Heart (tissue), 3 donors: ENCODE measurements around the gene CPN2.

- RAMPAGE, long total RNA, 2 experiments: no peak in any of the 2 experiments
Measured at GRCh38 chr3:194313589-194313993, 37.5 kb downstream of the CPN2 start.

DNA sequence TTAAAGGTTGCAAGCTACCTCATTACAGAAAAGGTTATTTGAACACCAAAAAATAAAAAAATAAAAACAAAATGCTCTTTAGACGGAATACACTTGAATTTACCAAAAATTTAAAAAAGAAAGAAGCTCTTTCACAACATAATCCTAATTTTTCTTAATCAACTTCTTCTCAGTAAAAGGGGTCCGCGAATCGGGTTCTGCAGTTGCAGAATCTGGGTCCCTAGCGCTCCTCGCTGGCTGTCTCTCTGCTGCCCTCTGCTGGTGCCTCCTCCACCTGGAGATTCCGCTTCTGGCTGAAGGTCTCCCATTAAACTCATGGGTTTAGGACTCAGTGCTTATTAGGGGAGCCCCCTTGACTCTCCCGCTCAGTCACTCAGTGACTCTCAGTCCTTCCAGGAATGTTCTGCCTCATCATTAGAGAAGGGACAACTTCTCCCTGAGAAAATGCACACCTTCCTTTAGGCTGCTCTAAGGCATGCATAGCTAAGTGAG lies 7.2 kb downstream of the CPN2 start:
- RAMPAGE, long total RNA, 2 experiments: no peak in any of the 2 experiments

GRCh38 chr3:194351026-194351896 lies at the start of gene CPN2:
TSS of gene CPN2 (minus strand) at chr3:194351328.
- RAMPAGE, long total RNA, 2 experiments: no peak in any of the 2 experiments

GRCh38 chr3:194404094-194404733 lies 5.1 kb upstream of the GP5 start:
- RAMPAGE, long total RNA, 2 experiments: no peak in any of the 2 experiments

DNA sequence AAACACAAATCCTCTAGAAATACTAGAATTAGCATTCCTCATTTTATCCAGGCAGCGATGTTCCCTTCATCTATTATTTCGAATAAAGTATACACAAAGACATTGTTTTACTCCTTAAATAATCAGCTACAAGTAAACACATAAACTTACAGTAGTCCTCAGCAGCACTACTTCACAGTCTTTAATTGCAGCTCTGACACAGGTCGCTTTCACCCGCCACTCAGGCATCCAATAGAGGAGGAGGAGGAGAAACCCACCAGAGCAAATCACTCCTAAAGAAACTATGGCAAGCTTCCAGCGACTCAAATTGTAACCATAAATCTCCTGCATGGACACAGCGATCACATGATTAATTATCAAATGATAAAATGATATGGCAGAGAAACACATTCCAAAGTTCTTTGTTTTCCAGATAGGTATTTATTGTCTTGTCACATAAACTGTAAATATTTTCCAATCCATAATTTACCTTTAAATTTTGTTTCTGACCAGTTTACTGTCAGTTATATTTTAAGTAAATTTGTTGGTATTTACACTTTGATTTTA lies 26.2 kb downstream of the ATP13A3 start:
- RAMPAGE, long total RNA, 2 experiments: no peak in any of the 2 experiments

DNA sequence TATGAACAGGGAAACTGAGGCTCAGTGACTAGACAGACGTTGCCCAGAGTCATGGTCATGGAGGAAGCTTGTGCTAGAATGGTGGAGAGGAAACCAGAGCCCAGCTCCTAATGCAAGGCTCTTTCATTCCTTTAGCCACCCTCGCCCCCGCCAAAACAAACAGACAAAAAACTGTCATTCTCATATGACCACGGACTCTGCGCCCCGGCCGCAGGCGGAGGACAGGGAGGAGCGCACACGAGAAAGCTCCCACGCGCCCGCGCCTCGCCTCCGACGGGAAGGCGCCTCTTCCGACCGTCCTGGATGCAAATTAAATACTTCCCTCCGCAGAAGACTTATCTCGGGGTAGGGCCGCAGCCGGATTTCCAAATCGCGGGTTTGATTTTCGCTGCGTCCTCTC lies 519 bp upstream of the ATP13A3 start:
- RAMPAGE, long total RNA, 2 experiments: no peak in any of the 2 experiments

DNA sequence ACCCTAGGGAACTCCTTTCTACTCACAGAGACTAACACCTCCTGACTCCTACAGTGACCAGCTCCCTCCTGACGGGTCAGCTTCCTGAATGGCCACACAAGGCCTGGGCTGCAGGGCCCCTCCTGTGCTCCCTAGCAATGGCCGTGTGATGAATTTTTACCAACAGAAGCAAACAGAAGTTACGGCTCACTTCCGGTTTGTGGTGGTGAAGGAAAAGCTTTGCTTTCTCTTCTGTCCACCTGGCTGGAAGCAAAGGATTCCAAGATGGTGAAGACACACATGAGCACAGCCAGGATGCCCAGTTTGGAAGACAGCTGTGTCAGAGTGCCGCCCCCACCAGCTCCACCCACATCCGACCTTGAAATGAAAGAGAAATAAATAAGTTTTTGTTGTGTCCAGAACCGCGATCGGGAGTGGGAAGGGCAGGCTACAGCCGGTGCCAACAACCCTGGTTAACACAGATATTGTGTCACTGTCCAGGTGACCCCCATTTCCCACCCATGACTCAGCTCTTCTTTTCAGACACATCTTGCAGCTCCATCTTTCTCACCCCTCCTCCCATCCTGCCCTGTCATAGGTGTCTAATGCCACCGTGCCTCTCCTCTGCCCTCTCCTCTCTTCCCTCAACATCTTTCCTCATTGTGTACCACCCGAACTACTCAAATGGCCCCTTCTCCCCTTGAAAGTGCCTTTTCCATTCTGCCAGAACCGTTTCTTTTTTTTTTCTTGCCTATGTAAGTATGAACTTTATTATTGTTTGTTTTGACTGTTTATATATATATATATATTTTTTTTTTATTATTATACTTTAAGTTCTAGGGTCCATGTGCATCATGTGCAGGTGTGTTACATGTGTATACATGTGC lies 69.8 kb upstream of the ATP13A3 start:
- RAMPAGE, long total RNA, 2 experiments: no peak in any of the 2 experiments

DNA sequence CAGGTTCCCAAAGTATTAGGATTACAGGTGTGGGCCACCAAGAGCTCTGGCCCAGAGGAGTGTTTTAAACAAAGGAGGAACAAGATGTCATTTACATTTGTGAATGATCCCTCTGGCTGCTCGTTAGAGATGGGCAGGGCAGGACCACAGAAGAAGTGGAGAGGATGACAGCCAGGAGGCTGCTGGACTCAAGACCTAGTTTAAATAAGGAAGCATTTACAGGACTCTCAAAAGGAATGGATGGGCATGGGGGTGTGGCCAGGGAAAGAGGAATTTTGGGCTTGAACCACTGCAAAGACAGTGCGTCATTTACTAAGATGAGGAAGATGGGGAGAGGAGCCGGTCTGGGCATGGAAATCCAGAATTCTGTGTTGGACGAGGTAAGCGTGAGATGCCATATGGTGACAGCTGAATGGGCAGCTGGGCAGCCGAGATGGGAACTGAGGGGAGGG lies 24.4 kb downstream of the TMEM44 start:
- RAMPAGE, long total RNA, 2 experiments: no peak in any of the 2 experiments

GRCh38 chr3:194639121-194639720 lies 6.0 kb upstream of the TMEM44 start:
- RAMPAGE, long total RNA, 2 experiments: no peak in any of the 2 experiments

DNA sequence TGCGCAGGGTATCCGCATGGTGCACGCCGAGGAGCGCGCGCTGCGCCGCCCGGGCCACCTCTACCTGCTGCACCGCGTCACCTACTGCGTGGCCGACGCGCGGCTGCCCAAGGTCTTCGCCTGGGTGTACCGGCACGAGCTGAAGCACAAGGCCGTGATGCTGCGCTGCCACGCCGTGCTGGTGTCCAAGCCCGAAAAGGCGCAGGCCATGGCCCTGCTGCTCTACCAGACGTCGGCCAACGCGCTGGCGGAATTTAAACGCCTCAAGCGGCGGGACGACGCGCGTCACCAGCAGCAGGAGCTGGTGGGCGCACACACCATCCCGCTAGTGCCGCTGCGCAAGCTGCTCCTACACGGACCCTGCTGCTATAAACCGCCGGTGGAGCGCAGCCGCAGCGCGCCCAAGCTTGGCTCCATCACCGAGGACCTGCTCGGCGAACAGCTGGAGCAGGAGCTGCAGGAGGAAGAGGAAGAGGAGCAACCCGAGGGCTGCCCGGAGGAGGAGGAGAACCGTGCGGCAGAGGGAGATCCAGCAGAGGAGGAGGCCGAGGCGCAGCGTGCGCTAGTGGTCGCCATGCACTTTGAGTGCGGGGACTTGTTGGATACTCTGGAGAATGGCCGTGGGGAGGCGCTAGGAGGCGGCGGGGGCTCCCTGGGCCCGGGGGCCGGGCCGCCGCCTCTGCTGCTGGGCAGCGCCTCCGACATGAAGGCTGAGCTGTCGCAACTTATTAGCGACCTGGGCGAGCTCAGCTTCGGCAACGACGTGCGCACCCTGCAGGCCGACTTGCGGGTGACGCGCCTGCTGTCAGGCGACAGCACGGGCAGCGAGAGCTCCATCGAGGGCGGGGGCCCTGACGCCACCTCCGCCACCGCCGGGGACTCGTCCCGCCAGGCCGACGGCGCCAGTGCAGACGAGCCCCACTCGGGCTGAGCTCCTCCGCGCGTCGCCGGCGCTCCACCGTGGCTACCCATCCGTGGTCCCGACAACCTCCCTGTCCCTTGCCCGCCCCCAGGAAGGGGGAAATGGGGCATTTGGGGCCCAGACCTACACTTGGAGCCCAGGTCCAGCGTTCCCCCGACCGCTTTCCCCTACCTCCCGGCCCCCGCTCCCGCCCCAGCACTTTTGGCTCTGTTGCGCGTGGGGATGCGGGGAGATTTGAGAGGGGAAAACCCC lies 1.9 kb downstream of the FAM43A start:
- RAMPAGE, long total RNA, 2 experiments: no peak in any of the 2 experiments

DNA sequence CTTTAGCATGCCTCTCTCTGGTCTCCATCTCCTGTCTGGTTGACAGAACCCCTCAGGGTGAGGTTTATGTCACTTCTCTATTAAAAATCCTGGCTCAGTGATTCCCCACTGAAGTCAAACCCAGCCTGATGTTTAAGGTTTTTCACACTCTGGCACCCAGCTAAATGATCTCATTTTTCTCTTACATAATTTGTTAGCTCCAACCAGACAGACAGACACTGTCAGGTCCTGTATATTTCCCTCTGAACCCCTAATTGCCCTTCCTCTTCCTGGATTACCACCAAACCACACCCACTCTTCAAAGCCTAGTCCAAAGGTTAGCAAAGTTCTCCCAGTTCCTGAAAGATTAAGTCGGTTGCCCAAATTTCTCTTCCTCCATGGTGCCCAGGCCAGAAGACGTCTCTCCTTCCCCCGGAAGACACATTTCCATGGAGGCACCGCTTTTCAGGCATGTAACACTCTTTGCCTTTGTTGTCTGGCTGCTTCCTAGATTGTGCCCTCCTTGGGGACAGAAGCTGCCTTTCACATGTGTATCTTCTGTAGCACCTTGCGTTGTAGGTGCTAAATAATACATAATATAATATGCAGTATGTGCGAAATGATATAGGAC lies 169.3 kb downstream of the FAM43A start:
- RAMPAGE, long total RNA, 2 experiments: no peak in any of the 2 experiments

DNA sequence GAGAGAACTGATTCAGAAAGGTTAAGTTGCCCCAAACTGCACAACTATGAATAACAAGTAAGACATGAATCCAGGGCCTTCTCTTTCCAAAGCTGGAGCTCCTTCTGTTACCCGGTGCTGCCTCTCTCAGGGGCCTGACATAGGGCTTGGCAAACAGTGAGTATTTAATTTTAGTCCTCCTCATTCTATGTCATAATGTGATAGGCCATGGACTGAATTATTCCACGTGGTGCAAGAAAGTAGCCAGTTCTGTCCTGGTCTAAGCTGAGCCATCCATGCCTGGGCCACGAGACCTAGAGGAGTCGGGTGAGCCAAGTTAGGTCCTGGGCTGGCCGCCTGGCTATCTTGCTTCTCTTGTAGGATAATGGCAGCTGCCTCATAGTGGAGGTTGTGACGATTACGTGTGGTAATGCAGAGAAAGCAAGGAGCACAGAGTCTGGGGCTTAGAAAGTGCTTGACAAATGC lies 170.6 kb downstream of the FAM43A start:
- RAMPAGE, long total RNA, 2 experiments: no peak in any of the 2 experiments

DNA sequence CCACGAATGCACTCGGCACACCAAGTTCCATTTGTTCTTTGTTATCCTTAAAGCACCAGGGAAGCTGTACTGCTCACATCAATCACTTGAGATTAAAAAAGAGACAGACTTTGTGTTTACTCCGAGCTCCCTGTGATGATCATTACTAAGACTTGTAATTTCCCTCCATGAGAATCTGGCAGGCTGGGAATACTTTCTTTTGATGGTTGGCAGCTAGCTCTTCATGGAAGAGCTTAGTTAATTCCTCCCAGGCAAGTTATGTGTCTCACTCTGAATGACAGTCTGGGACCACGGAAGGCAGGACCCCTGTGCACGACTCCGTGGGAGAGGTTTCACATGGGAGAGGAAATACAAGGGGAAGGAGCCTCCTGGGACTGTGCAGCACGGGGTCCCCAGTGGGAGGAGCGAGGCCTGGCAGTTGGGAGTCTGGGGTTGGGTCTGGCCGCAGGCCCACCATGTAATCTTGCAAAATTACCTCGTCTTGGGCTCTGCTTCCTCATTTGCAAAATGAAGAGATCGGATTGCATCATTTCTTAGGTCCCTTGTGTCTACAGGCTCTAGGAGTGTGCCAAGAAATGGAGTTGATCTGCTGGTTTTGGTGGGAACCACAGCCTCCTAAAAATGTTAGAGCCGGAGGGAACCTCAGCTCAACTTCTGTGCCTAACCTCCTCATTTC lies 268.1 kb downstream of the XXYLT1 start:
- RAMPAGE, long total RNA, 2 experiments: no peak in any of the 2 experiments

DNA sequence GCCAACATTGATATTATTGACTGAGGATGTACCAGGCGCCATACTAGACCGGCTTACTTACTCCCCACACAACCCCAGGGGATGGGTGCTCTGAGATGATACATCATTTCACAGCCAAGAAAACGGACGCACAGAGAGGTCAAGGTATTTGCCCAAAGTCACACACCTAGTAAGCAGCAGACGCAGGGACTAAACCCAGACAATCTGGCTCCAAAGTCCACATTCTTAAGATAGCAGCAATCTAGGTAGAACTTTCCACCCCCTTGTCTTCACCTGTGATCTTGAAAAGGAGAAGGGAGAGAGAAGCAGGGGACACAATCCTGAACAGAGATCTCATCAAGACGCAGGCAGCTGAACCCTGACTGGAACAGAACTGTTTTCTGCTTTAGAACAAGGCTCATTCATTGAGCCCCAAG lies 200.6 kb downstream of the XXYLT1 start:
- RAMPAGE, long total RNA, 2 experiments: no peak in any of the 2 experiments

GRCh38 chr3:195100943-195101588 lies 169.9 kb downstream of the XXYLT1 start:
- RAMPAGE, long total RNA, 2 experiments: no peak in any of the 2 experiments

DNA sequence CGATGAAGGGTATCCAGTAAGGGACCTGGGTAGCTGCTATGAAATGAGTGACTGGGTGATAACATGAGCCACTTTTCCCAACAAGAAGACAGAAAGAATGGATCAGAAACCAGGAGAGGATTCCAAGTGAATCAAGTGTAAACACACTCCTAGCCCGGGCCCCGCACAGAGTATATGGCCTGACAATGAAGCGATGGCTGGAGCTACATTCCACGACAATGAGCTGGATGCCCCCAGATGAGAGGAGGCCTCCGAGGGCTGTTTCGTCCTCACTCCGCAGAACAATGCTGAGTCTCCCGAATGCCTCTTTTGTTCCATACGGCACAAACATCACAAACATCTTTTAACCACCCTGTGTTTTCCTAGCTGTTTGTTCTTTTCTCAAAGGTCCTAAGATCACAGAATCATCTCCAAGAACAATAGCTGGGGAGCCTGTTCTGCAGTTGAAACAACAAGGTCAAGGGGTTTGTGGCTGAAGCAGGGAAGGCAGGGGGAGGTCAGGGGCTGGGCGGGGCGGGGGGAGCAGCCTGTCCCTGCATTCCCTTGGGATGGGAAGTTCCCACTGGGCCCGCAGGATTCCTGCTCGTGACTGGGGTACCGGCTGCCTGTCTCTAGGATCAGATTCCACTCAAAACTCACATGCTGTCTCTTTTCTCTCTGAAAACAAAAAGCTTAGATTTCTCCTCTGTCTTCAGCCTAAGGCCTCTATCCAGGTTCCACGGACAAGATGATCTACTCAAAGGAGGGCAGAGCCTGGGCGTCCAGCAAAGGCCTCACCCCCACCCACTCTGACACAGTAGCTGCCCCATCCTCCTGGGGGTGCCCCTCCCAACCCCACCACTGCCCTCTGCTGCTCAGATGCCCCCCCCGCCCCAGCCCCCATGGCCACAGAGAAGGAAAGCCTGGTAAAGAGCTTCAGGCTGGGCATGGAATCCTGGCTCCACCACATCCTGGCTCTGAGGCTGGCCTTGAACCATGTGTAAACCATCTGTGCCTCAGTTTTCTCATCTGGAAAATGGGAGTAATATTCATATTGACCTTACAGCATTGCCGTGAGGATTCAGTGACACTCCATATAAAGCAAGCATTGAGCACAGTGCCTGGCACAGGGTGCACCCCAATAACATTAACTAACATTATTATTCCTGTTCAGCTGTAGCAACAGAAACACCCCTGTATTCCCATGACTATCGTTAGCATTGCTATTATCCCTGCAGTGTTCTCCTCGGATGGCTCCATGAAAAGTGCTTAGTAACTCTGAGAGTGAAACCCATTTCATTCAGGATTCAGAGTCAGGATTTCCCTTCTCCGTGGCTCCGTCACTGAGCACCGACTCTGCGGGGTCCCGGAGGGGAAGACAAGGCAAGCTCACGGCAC lies 151.0 kb downstream of the XXYLT1 start:
- RAMPAGE, long total RNA, 2 experiments: no peak in any of the 2 experiments

GRCh38 chr3:195242720-195243000 lies 28.3 kb downstream of the XXYLT1 start:
- RAMPAGE, long total RNA, 2 experiments: no peak in any of the 2 experiments

GRCh38 chr3:195301947-195302318 lies 31.0 kb upstream of the XXYLT1 start:
- RAMPAGE, long total RNA, 2 experiments: no peak in any of the 2 experiments

- RAMPAGE, long total RNA, 2 experiments: no peak in any of the 2 experiments
Measured at GRCh38 chr3:195634538-195635212, 50.9 kb upstream of the APOD start.

DNA sequence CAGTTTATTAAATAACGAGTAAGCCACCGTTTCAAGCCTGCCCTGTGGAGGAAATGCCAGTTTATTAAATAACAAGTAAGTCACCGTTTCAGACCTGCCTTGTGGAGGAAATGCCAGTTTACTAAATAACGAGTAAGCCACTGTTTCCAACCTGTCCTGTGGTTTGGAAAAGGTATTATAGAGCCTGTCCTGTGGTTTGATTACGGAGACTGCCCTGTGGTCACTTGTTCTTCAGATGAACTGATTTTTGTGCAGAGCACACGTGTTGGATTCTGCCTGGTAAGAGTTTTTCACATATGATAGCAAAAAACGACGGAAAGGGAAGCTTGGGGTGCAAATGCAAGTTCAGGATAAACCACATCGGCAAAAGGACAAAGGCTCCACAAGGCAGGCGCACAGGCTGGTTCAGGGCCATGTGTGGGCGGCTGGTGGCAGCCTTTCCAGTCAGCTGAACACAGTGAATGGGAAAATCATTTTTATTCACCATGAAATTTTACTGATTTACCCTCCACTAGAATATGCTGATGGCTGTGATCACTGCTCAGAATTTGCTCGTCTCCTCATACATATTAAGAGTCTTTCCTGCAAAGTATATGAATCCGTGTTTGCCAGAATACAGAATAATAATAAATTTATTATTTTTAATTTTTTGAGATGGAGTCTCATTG lies 38.5 kb upstream of the MUC20 start:
- RAMPAGE, long total RNA, 2 experiments: no peak in any of the 2 experiments